Measurements from ENCODE around the genes MRPL9, LCE2B, LCE1C, PRR9, LORICRIN and S100A7.

DNA sequence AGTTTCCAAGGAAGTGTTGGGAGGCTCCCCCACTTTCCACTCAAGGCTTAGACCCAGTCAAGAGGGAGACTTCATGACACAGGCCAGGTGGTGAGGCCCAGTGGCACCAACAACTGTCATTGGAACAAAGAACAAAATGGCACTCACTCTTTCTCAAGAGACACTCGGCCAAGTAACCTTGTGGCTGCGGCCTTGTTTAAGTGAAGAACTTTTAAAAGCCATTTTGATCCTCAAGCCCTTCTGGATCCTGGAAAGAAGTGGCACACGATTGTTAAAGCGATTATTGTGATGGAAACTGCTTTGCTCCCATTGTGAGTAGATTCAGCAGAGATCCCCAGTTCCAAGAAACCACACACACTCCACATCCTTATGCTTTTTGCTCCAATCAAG is 446 bp upstream of the POGZ start:
- RRBS, result no CpG with 5 or more reads among the region's 4 CpGs

DNA sequence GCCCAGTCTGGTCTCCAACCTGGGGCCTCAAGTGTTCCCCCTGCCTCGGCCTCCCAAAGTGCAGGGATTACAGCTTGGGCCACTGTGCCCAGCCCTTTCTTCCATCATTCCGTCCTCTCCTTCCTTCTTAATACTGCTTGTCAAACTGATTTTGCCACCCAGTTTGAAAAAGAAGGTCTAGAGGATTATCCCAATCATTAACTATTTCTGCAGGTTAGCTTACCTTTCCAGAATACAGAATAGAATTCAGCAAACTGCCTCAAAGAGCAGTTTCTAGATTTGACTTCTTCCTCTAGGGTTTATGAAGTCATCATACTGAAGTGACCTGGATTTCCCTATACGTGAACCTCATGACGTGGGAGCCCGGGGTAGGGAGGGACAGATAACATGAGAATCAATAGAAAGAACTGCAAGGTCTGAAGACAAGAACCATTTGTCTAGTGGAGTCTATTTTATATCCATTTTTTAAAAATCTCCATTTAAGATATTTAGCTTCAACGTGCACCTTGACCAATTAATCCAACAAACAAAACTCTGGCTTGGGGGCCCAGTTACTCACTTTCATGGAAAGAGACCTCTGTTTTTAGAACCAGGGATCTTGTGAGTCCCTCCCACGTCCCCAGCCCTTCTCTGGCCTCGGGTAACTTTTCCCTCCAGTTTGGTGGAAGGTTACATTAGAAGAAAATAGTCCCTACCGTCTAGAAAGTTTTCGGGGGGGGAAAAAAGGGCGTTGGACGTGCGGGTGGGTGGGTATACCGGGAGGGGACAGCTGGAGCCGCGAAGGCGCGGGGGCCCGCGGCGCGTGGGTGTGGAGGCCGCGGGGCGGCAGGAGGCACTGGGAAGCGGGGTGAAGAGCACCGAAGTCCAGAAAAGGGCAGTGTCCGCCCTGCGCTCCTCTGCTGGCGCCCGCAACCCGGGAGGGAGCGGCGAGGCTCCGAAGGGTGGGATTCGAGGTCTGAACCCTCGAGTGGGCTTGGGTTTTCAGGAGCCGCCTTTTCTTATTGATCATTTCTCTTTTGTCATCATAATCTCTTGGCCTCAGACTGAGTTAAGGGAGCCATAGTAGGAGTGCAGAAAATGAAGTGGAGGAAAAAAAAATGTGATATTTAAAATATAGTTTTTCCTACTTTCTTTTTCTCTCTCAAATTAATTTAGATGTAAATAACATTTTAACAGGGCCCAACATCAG is 13.8 kb upstream of the POGZ start:
- RRBS, result no CpG with 5 or more reads among the region's 38 CpGs

DNA sequence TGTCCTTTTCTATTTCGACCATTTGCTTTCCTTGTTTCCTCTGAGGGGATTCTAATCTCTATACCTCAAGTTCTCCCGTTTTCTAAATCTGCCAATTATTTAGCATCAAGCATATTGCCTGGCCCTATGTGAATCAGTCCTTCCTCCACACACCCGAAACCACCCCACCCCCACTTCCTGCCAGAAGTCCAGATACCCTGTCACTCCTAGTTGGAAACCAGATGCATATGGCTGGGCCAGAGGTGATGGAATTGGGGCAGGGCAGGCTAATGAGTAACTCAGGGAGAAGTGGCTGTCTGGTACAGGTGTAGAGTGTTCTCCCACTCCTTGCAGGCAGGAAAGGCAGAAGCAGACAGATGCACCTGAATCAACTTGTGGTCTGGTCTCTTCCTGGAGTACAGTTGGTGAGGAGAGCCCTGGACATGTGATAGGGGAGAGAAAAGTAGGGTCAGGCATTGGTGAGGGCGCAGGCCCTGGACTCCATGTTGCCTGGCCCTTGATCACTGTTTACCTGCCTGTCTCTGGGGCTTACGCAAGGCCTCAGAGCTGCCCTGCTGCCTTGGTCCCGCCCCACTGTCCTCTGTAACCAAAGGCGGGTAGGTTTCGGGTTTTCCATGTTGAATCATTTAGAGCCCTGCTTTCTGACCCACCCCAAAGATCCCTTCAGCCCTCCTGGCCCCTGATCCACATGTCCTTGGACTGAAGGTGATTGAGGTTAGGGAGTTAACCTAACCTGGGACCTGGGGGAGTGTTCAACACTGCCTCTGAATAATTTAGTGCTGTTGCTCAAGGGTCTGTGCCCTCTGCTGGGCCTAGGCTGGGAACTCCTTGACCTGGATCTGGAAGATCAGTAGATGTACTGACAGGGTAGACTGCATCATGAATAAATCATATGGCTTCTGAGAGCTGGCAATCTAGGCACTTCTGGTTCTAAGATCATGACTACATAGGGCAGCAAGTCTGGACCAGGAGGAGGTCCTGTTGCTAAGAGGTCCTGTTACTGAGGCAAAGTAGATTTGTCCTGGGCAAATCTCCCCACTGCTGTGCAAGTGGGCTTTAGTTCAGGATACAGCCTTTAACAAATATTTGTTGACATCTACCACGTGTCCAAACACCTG is 2.7 kb downstream of the CGN start:
- RRBS, result no CpG with 5 or more reads among the region's 9 CpGs

- RRBS, result 2% methylated on average over 6 of the region's 34 CpGs
Observed at GRCh38 chr1:151540627-151541426, 718 bp downstream of the TUFT1 start.

DNA sequence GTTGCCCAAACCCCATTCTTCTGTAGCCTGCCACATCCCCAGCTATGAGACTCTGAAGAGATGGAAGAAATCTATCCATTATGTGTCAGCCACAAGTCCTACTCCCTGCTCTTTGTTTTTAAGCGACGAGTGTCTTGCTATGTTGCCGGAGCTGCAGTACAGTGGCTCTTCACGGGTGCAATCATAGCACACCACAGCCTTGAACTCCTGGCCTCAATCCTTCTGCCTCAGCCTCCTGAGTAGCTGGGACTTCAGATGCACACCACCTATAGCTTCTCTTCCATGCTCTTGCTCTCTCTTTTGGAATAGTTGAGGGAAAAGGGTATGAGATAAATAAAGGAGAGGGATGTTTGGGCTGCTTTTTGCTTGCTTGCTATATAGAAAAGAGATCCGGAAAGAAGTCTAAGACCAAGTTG is 1.6 kb downstream of the TUFT1 start:
- RRBS, result no CpG with 5 or more reads among the region's 5 CpGs

DNA sequence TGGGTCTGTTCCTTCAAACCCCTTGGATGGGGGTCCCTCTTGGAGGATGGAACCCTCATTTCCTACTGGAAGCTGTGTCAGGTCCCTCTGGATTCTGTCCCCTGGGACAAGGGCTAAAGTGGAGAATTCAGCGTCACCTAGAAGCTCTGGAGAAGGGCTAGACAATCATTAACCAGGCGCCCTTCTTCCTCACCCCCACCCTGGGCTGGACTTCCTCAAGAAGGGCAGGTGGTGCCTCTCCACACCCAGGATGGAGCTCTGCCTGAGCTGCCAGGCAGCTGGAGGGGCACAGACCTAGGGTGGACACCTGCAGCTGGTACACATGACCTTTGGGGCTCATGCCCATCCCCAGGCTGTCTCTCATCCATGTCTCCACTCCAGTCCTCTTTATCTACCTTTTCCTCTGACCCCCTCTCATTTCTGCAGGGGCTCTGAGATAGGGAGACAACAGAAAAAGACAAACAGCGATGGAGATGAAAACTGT is 3.5 kb downstream of the CELF3 start:
- RRBS, result no CpG with 5 or more reads among the region's 3 CpGs

DNA sequence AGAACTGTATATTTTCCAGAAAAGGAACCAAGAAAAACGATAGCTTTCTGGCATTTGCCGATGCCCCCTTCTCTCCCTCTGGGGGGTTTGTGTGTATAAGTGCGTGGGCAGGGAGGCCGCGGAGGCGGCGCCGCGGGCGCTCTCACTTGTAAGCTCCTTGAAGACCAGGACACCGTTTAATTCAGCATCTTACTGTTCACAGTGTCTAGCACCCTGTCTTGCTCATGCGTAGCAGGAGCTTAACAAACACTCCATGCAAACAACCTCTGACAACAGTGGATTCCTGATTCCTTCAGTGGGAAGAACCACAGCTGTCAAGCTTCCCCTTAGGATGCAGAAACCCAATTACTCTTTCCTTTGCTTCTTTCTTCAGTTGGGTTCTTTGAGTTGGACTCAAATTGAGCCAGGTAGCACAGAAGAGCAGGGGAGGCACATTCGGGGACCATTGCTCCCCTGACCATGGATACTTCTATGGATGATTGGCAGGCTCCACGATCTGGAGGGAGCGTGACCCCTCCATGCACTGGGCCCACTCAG is 837 bp upstream of the CELF3 start:
- RRBS, result no CpG with 5 or more reads among the region's 15 CpGs

DNA sequence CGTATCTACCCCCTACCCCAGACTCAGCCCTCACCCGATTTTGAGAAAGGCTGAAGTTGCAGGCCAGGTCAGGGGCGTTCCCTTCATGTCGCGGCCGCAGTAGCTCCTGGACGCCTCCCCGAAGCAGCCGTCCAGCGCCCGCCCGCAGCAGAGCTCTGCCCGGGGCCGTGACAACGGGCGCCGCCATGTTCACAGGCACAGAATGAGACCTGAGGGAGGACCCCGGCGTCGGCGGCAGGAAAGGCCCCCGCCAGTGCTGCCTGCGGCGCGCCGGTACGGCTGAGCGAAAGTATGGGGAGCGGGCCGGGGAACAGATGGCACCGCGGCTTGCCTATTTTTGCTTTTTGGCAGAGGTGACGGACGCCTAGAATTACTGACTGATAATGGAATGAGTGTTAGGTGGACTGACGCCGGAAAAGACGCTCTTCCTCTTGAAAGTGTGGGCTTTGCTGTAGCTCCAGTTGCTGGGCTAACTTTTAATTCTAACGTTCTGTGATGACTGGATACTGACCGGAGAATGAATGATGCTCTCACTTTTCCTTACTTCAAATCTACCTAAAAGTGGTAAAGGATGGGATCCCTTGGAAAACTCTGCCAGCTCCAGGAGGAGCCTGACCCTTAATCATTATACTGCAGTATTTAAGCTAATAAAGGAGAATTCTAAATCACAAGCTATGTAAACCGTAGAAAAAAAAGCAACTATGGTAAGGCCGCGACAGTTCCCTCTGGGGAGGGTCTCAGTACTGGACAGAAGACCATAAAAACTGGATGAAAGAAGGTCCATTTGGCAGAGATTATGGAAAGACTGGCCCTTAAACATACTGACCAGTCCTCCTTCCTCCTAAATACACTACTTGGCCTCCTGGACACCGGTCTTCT is at the start of gene MRPL9:
Gene MRPL9 (minus strand): TSS at position 204 of the 879 bp plus-strand sequence.
- RRBS, result under 1% methylated on average over 20 of the region's 43 CpGs

DNA sequence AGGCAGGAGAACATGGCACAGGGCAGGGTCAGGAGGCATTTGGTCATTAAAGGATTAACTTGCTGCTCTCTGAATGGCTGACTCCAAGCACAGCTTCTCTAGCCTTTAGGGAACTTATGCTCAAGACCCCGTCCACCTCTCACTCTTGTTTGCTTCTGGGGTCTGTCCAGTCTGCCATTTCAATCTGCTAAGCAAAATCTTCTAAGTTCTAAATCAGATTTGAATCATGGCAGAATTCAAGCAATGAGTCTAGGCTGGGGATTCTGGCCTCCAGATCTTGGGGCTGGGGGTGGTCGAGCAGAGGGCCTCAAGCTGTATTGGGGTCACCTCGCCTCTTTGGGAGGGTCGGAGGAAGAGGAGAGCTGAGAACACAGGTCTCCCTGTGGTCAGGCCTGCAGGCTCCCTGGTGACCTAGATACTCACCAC is 10.3 kb upstream of the LINGO4 start:
- RRBS, result no CpG with 5 or more reads among the region's 4 CpGs

- RRBS, result no CpG with 5 or more reads among the region's 1 CpG
Observed at GRCh38 chr1:151953712-151954000, 40.0 kb downstream of the S100A10 start.

- RRBS, result no CpG with 5 or more reads among the region's 7 CpGs
Observed at GRCh38 chr1:151980066-151981070, 13.3 kb downstream of the S100A10 start.

DNA sequence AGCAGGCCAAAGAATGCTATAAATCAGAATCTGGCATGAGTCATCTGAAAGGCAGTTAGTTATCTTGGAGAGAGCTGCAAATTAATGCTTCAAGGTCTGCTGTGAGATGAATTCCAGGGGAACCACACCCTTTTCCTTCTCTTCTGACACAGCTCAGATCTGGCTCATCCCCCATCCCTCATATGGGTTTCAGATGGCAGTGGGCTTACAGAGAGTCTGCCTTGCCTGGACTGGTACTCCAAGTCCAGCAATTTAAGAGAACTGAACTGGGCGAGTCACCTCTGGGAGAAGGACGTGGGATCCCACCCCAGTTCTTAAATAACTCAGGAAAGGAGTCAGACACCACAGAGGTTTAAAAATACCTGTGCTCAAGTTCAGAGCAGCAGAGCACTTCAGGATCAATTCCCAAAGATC is 5.1 kb downstream of the S100A10 start:
- RRBS, result no CpG with 5 or more reads among the region's 2 CpGs

- RRBS, result no CpG with 5 or more reads among the region's 3 CpGs
Observed at GRCh38 chr1:151991424-151992086, 2.1 kb downstream of the S100A10 start.

DNA sequence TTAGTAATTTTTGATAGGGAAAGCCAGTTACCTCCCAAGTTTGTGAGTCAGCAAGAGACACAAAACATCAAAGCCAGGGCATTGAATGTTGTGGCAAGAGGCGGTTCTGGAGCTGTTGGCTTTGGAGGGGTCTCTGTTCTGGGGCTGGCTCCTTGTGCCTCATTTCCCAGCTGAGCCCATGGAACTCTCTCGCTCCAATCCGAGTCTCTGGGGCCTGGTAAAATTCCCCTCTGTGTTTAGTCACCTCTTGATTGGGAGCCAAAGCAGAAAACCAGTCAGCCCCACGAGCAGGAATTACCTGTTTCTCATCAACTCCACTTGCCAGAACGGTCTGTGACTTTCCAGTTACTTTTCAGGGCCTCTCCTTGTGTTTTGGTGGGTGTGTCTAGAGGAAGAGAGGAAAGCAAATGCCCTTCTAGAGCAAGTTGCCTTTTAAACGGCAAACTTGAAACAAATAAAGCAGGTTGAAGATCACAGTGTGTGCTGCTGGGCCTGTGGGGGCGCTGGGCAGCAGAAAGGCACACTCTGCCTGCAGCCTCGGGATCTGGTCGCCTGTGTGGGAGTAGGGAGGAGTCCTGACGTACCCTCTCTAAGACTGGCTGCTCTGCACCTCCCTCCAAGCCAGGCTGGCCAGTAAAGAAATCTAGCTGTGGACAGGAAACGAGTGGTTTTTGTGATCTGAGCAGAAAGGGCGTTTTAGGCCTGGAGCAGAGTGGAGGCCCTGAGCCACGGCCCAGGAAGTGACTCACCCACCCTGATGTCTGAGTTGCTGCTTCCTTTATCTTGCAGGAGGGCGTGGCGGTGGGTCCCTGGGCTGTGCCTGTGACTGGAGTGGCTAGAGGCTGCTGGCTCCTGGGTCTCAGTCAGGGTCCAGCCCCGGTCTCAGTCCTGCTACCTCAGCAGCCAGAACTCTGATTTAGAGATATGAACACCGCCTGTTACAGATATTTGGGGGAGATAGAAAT is 11.0 kb upstream of the S100A11 start:
- RRBS, result no CpG with 5 or more reads among the region's 17 CpGs

- RRBS, result no CpG with 5 or more reads among the region's 7 CpGs
Observed at GRCh38 chr1:152685915-152686366, at the start of gene LCE2B. Gene LCE2B, plus strand, starts transcription at chr1:152686123.

DNA sequence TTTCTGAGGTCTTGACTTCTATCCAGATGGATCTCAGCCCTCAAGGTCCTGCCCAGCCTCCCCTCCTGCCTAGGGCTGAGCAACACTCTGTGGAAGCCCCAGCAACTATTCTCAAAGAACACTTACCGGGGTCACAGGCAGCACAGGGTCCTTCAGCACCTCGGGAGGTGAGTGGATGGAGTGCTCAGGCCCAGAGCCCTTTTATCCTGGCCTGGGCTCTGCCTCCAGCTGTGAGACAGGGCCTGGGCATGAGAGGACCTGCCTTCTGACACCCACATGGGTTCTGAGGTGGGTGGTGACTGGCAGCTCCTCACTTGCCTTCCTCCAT is at the start of gene LCE1C:
Gene LCE1C (minus strand): TSS at position 177 of the 328 bp plus-strand sequence.
- RRBS, result no CpG with 5 or more reads among the region's 2 CpGs

GRCh38 chr1:153217426-153217845 is at the start of gene PRR9:
Gene PRR9, plus strand, starts transcription at chr1:153217584.
- RRBS, result no CpG with 5 or more reads among the region's 6 CpGs

DNA sequence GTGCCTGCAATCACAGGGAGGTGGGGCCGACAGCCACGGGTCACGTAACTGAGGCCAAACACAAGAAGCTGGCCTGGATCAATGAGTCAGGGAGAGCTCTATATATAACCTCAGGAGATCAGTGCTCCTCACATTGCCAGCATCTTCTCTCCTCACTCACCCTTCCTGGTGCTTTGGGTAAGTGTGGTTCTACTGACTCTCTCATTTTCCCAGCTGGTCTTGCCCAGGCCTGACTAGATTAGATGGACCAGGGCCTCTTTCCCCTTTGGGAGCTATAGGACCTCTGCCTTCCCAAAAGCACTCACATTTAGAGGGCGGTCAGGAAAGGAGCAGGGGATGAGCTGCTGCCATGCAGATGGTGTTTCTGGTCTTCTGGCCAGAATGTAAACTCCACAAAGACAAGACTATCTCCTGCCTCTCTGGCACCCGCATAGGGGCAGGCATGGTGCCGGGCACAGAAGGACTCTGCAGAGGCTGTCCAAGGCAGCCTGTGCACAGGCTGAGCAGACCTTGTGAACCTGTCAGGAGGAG is at the start of gene LORICRIN:
Gene LORICRIN (plus strand): TSS at position 131 of the 531 bp plus-strand sequence.
- RRBS, result no CpG with 5 or more reads among the region's 6 CpGs

- RRBS, result no CpG with 5 or more reads among the region's 3 CpGs
Observed at GRCh38 chr1:153460441-153460879, at the start of gene S100A7. Gene S100A7, minus strand, starts transcription at chr1:153460651.

Data from aortic smooth muscle cell (primary cell).